Smooth muscle cell (in vitro differentiated cells): ENCODE measurements around a stretch of chr1.

- RAMPAGE, long total RNA: no peak
Observed at GRCh38 chr1:228464780-228465337, 7.0 kb downstream of the H2BC26 start.

DNA sequence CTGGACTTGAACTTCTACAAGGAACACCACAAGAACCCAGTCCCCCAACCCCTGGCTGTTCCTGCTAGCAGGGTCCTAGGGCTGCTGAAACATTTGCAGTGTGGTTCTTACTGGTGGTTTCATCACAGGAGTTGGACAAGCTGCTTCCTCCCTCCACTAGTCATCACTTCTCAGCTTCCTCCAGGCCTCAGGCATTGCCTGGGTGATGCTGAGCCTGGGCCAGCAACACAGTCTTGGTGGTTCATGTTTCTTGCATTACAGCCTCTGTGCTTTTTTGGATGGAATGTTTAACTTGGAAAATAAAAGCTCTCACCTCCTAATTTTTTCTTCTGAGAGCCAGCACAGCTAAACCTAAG is 66.1 kb upstream of the RHOU start:
- RAMPAGE, long total RNA: no peak

DNA sequence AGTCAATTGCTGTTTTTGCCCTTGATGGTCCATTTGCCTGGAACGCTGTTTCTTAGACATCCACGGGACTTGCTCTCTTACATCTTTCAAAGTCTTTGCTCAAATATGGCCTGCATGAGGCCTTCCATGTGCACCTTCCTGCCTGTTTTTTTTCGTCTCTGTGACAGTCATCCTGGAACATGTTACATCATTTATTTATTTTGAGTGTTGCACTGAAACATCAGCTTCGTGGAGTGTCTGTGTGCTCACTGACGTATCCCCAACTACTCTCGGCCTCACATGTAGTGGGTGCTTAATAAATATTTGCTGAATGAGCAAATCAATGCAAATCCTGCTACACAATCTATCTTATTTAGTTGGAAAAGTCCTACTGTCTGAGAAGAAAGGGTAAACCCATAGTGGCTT is 11.4 kb upstream of the RHOU start:
- RAMPAGE, long total RNA: no peak

GRCh38 chr1:228737390-228738602 is 2.5 kb downstream of the RHOU start:
- RAMPAGE, long total RNA: no peak

GRCh38 chr1:228804699-228805494 is 69.6 kb downstream of the RHOU start:
- RAMPAGE, long total RNA: no peak

DNA sequence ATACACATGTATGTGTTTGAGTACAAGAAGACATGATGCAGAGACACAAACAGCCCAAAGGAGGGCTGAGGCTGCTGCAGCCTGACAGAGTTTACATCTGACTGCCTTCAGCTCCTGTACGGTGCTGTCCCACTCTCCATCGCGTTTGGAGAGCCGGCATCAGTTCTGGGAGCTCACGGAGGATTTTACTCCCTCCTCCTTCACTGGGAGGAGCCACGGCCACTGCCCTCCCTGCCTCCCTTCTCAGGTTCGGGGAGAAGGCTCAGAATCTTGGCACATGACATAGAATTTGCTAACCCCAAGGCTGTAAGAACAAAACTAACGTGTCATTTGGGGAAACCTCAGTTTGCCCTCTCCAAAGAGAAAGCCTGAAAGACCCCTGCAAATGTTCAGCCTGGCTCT is 98.5 kb downstream of the RHOU start:
- RAMPAGE, long total RNA: no peak

GRCh38 chr1:228905607-228906134 is 170.4 kb downstream of the RHOU start:
- RAMPAGE, long total RNA: no peak

DNA sequence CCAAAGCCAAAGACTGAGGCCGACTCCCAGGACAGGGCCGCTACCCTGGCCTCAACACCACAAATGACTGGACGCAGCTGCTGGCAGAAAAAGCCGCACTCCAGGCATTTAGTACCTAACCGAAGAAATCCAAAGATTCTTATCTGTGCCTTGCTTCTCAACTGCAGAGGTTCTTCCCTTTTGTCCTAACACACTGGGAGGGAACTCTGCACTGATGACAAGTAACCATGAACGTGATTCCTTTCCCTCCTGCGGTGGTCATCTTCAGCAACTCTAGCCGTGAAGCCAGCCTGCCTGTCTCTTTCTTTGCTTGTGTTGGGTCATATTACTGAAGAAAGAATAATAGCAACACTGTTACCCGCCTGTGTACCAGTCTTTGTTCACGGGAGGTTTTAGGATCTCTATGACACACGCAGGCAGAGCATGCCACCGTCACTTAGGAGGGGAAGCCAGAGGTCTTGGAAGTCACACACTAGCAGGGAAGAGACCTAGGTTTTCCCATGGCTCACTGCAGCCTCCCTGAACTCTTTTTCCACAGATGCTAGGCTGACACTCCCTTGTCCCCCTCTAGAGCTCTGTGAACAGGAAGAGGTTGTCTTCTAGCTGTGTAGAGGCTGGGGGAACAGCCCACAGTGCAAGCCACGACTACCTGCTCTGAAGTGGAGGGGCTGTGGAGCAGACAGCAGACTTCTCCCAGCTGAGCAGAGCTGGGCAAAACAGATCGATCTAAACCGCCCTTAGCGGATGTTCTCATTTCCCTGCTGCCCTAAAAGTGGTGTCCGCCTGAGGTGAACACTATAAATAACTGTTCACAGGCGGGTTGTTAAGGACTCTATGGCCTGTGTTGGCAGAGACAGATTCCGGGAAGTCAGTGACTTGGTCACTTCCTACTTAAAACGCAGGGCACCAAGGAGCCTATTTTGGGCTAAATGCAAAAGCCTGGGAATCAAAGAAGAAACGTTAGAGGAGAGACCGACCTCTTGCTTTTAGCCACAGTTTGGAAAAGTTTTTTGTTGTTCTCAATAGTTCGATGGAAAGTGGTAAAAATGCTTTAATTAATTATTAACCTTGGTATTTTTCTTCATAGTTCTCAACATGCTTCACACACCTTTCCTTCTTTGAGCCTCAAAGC is 203.1 kb downstream of the RHOU start:
- RAMPAGE, long total RNA: no peak

- RAMPAGE, long total RNA: no peak
Observed at GRCh38 chr1:229116130-229116613, 154.7 kb upstream of the RAB4A start.

GRCh38 chr1:229121838-229122329 is 149.0 kb upstream of the RAB4A start:
- RAMPAGE, long total RNA: no peak

- RAMPAGE, long total RNA: no peak
Observed at GRCh38 chr1:229164777-229165334, 106.1 kb upstream of the RAB4A start.

GRCh38 chr1:229253625-229254033 is 17.3 kb upstream of the RAB4A start:
- RAMPAGE, long total RNA: no peak

DNA sequence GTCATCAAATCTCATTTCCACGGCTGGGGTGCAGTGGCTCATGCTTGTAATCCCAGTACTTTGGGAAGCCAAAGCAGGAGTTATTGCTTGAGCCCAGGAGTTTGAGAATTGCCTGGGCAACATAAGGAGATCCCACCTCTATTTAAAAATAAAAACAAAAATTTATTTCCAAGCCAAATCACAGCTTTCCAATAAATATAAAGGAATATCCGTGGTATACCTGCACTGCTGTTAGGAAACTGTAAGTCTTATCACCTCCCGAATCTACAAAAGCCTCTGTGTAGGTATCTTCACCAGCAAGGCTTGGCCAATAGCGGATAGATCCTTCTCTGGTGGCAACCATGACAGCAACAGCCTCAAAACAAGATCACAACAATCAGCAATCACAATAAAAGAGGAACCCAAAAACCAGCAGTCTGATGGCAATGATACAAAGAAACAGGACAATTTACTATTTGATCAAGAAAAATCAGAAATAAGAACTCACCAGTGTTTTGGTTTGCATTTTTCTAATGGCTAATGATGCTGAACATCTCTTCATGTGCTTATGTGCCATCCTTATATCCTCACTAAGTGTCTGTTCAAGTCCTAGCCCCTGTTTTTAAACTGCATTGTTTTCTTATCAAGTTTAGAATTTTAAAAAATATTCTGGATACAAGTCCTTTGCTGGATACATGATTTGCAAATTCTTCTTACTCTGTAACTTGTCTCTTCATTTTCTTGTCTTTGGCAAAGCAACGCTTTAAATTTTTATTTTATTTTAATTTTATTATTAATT is 8.5 kb downstream of the NUP133 start:
- RAMPAGE, long total RNA: no peak

GRCh38 chr1:229640306-229640778 is 14.3 kb downstream of the URB2 start:
- RAMPAGE, long total RNA: no peak

- RAMPAGE, long total RNA: no peak
Observed at GRCh38 chr1:230029125-230029530, 37.9 kb upstream of the GALNT2 start.

DNA sequence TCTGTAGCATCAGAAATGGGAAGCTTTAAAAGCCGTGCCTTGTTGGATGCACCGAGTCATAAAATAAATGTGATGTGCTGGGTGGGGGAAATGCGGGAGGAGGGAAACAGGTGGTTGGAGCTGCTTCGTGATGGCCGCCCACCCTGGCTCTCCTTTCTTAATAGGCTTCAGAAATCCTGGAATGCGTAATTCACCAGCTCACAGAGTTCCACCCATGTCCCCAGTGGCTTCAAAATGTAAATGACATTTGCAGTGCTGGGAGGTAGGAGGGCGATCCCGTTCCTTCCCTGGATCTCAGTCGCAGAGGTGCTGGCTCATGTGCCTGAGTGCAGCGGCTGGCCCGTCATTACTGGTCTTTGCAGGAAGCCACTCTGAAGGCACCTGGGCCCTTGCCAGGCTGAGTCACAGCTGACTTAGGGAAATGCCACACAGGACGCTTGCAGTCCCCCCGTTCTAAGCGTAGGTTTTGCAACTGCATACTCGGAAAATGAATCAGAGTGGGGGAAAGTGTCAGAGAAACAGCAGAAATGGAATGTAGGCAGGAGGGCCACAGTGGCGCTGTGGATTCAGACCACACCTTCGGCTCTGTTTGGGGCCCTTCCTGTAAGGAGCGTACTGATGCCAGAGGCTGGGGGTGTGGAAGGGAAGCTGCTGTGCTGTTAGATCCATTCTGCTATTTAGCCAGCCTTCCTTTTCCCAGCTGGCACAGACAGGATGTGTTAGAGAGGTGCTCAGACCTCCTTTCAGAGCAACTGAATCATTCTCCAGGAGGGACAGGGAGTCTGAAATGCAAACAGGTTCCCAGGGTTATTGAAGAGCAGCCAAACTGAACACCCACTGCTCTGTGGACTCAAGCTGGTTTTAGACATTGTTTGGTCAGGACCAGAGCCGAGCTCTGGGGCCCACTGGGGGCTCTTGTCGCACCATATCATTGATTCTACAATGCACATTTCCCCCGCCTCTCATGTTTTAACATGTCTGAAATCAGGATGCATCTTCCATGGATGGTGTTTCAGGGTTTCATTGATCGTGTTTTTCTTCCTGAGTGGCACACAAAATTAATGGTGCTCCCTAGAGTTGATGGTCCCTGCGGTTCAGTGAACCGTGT is 37.8 kb downstream of the GALNT2 start:
- RAMPAGE, long total RNA: no peak

DNA sequence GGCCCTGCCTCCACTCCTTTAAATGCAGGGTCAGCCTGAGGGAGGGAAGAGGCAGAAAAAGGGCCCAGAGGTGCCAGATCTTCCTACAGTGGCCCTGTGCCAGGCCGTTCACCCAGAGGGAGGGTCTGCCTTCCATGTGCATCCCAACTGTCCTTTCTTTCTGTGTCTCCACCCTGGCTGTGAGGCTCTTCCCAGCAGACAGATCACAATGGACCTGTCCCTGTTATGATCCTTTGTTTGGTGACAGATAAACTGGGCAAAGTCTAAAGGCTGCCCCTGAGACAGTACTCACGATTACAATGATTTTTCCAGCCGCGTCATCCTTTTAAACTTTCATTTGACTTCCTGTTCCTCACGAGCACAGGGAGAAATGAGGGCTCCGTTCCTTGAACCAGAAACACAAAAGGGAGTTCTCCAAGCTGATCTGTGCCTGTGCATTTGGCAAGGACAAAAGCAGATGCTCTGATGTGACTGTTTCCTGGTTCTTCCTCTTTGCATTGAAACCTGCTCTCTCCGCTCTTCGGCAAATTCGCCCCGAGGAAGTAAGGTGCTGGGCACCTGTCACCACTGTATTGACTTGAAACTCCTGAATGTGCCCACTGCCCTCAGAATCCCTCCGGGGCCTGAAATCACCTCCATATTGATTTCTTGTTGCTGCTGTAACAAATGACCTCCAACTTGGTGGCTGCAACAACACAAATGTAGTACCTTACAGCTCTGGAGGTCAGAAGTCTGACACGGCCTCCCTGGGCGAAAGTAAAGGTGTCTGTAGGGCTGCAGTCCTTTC is 126.6 kb downstream of the PGBD5 start:
- RAMPAGE, long total RNA: no peak

- RAMPAGE, long total RNA: no peak
Observed at GRCh38 chr1:230327024-230327643, 99.0 kb downstream of the PGBD5 start.

DNA sequence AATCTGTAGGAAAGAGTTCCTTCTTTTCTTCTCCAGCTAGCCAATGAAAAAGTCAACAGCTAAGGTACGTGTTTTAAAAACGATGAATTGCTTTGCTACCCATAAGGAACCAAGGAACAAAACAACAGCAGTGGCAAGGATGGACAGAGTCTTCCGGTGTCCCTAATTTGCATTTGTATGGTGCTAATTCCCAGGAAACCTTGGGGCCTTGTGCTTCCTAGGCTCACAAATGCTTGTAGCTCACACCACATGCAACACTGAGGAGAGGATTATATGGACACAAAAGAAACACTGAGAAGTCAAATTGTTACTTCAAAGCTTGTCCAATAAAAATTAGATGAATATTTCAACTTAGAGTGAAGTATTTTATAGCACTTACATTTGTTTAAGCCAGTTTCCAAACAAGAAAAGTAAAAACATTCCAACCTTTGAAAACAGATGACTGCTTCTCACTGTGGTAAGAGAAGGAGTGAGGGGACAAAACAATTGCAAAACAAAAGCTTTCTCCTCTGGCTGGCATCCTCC is 1.9 kb upstream of the PGBD5 start:
- RAMPAGE, long total RNA: no peak

- RAMPAGE, long total RNA: no peak
Observed at GRCh38 chr1:230708374-230709543, 5.2 kb downstream of the AGT start.